Epithelial cell of alveolus of lung (primary cell): Measurements from ENCODE around the gene KCNG2.

GRCh38 chr18:79610874-79611711 lies 68.5 kb upstream of the CTDP1 start:
- RAMPAGE, long total RNA: no peak
- RRBS: 67% methylated on average over 6 of the region's 27 CpGs

- RAMPAGE, long total RNA: no peak
- RRBS: no CpG with 5 or more reads among the region's 19 CpGs
Observed at GRCh38 chr18:79690585-79691119, 11.0 kb downstream of the CTDP1 start.

GRCh38 chr18:79797667-79798441 lies at the start of gene KCNG2:
Gene KCNG2, plus strand, starts transcription at chr18:79797938.
- RAMPAGE, long total RNA: no peak
- RRBS: 2% methylated on average over 58 of the region's 101 CpGs

DNA sequence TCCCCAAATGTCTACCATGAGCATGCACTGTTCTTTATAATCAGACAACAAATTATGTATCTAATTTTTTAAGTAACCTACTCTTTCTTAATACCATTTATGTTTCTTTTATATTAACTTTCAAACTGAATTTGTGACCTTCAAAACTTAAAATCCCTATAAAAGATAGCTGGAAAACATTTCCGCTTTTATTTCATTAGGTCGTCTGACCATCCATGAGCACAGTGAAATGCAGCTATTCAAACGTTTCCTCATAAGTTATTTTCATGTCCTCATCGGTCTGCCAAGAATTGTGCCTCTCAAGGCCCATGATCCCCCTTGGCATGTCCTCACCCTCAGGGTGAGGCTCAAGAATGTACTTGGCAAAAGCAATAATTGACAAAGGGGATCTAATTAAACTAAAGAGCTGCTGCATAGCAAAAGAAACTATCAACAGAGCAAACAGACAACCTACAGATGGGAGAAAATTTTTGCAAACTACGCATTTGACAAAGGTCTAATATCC lies 12.4 kb downstream of the SLC66A2 start:
- RAMPAGE, long total RNA: no peak
- RRBS: no CpG with 5 or more reads among the region's 5 CpGs

- RAMPAGE, long total RNA: no peak
- RRBS: 2% methylated on average over 9 of the region's 65 CpGs
Observed at GRCh38 chr18:79950570-79951213, 761 bp downstream of the SLC66A2 start.

GRCh38 chr18:79953017-79953424 lies 1.6 kb upstream of the SLC66A2 start:
- RAMPAGE, long total RNA: no peak
- RRBS: no CpG with 5 or more reads among the region's 18 CpGs

DNA sequence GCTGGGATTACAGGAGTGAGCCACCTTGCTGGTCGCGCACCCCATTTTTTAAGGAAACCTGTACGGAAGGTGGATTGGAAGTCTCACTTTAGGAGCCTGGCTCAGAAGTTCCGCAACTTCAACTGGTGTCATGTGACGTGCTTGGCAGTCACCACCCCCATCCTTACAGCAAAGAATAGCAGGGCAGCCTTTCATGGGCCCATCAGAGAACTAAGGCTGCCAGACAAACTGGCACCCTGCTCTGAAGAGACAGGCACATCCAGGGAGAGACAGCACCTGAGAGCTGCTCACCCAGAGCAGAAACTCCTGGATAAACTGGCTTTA lies 3.4 kb upstream of the SLC66A2 start:
- RAMPAGE, long total RNA: no peak
- RRBS: no CpG with 5 or more reads among the region's 5 CpGs

DNA sequence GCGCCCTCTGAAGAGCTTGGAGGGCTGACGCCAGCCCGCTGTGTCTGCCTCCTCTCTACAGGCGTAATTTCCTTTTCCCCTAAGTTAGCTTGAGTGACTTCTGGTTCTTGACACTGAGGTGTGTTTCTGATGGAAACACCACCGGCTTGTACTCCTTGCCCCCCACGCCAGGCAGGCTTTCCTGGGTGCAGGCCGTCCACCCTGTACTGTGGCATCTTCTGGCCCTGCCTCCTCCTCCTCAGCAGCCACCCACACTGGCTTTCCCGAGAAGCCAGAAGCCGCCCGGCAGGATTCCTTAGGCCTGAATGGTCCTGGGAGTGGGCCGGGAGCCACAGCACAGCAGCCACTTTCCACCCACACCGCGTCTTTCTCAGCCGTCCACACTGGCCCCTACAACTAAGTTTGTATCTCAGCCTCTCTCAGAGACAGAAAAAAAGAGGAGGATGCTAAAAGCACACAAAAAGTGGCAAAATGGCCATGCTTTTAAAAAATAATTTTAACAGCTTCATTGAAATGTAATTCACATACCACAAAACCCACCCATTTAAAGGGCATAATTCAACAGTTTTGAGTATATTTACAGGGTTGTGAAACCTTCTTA lies 2.1 kb upstream of the HSBP1L1 start:
- RAMPAGE, long total RNA: no peak
- RRBS: no CpG with 5 or more reads among the region's 14 CpGs

DNA sequence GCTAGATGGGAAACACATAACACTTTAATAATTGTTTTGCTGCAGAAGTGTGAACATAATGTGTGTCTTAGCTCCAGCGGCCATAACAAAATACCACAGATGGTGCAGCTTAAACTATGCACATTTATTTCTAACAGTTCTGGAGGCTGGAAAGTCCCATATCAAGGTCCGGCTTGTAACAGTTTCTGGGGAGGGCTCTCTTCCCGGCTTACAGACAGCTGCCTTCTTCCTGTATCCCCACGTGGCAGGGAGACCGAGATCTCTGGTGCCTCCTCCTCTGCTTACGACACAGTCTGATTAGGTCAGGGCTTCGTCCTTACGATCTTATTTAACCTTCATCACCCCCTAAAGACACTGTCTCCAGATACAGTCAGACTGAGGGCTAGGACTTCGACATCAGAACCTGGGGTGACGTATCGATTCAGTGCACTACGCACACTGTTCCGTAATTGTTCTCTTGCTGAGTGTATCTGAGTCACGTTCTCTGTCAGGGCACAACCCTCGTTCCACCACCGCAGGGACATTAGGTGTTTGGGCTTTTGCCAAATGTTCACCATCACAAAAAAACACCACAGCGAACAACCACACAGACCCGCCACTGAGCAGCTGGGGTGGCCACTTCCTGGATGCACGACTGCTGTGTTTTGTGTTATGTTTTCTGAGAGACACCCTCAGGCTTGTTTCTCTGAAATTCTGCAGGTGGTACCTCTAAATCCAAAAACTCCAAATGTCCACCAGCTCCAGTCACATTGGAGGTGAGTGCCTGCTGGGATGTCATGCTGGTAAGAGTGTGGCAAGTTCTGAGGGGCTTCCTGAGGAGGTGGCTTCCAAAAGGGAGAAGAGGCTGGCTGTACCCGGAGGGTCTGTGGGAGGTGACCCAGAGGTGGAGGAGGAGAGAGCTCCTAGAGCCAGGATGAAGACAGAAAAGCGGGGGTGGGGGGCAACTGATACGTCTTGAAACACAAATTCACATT lies 66.4 kb downstream of the ADNP2 start:
- RAMPAGE, long total RNA: no peak
- RRBS: no CpG with 5 or more reads among the region's 22 CpGs

- RAMPAGE, long total RNA: no peak
- RRBS: no CpG with 5 or more reads among the region's 1 CpG
Observed at GRCh38 chr18:80207666-80208118, 39.6 kb downstream of the PARD6G start.